Vein endothelial cell (primary cell): ENCODE measurements around the genes PCED1B and ASB8.

GRCh38 chr12:46470069-46470326 is 97.4 kb upstream of the SLC38A2 start:
- CAGE, long polyA plus RNA, result no peak

DNA sequence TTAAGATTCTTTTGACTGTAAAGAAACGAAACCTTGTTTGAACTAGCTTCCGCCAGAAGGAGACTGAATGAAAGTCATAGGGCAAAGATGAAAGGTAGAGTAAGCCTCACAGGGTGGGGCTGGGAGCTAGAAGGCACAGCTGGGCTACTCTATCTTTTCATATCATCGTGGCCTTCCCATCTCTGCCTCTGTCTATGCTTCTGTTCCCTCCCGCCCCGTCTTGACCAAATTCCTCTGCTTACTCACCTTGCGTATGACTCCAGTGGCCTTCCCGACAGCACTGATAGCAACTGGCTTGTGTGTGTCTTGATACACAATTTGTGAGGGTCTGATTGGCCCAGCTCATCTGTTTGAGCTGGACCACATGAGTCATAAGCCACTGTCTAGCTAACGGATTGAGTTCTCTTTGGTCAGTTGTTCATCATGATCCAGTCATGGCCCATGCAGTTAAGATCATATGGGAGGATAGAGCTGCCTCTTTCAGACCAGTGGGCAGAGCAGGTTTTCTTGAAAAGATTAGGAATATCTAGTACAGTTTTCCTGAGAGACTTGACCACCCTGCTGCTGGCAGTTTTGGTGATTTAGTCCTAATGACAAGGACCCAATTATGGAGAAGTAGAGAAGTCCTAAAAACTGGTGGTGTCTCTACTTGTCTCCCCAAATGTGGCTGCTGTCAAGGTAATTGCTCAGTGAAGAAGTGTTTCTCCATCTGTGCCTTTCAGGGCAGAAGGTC is 151.6 kb upstream of the SLC38A2 start:
- CAGE, long polyA plus RNA, result no peak

- CAGE, long polyA plus RNA, result no peak
Measured at GRCh38 chr12:46563005-46563204, 190.3 kb upstream of the SLC38A2 start.

DNA sequence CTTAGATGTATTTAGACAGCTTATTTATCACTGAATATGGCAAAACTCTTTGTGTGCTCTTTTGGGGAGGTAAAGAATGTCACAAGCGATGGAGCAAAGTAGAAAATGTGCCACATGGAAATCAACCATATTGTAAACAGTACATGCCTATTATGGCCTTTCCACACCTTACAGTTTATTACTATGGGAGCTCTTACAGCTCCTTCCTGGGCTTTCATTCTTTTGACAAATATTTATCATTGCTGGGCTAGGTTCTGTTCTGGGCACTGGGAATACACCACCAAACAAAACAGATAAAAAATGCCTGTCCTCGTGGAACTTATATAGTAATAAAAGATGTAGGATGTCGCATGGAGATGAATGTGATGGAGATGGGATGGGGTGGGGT is 11.4 kb upstream of the PCED1B start:
- CAGE, long polyA plus RNA, result no peak

- CAGE, long polyA plus RNA, result no peak
Measured at GRCh38 chr12:47079204-47080008, at the start of gene PCED1B. PCED1B (plus strand) TSS chr12:47079621.

DNA sequence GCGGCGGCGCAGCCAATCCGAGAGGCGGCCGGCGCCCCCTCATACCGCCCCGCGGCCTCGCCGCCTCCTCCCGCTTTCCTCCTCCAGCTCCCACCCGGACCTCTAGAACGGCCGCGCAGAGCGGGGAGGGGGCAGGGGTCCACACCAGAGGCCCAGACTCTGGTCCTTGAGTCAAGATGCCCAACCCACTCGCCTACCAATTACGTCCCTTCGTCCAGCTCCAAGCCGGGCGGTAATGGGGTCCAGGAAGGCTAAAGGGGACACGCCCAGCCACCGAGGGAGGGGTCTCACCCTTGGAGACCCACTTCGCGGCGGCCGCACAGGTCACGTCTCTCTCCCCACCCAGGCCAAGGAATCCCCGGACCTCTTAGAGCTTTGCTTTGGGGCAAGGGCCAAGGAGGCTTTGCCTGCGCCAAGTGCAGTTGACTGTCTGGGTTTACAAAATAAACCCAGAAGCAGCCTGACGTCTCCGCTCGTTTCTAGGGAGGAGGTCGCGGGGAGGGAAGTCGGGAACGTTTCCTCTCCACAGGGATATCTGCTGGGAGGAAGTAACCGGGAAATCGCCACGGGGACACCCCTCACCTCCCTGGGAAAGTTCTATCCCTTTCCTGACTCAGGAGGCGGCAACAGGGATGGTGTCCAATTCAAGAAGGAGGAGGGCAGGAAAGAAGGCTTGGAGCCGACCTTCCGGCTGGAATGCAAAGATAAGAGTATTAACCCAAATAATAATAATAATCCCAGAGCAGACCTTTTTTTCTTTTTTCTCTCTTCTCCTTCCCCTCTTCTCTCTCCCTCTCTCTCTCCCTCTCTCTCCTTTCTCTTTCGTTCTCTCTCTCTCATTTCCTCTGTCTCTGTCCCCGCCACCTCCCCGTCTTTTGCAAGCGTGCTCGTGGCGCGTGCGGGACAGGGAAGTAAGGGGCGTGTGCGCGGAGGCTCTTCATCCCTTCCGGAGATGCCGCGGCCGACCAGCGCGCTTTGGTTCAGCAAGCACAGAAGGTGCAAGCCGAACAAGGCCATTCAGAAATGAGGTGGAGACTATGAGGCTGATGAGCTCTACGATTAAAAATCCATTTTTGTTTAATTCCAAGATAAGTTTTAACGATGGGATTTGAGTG is 607 bp upstream of the AMIGO2 start:
- CAGE, long polyA plus RNA, result no peak

DNA sequence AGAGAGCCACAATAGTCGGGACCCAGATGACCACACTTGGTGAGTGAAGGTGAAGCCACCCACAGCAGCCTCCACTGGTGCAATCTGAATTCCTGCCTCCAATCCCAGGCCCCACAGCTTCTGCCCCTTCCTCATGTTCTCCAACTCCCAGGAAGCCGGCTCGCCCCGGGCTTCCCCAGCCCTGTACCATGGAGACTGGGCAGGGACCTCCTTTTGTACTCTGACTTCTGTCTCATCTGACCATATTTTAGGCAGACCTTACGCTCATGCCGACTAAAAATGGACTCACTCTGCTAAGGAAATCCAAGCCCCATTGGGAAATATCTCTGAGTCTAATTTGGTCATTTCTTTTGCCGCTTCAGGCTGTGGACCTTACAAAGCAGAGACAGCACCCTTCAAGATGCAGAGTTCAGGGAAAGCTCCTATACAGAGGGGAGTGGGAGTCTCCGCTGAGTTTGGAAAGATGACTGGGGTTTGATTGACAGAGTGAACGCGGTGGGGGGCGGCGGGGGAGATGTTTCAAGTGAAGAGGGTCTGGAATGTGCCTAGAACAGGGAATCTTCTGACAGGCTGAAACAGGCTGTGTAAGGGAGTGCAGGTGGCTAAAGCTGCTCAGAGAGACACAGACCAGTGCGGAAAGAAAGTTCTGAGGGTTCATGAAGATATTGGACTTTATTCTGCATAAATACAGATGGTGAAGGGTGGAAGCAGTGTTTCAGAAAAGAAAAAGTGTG is 25.2 kb upstream of the AMIGO2 start:
- CAGE, long polyA plus RNA, result no peak

- CAGE, long polyA plus RNA, result no peak
Measured at GRCh38 chr12:47267763-47268141, 188.0 kb upstream of the AMIGO2 start.

GRCh38 chr12:47378871-47379188 is 299.1 kb upstream of the AMIGO2 start:
- CAGE, long polyA plus RNA, result no peak

GRCh38 chr12:47715311-47716092 is 9.7 kb upstream of the RPAP3 start:
- CAGE, long polyA plus RNA, result no peak

DNA sequence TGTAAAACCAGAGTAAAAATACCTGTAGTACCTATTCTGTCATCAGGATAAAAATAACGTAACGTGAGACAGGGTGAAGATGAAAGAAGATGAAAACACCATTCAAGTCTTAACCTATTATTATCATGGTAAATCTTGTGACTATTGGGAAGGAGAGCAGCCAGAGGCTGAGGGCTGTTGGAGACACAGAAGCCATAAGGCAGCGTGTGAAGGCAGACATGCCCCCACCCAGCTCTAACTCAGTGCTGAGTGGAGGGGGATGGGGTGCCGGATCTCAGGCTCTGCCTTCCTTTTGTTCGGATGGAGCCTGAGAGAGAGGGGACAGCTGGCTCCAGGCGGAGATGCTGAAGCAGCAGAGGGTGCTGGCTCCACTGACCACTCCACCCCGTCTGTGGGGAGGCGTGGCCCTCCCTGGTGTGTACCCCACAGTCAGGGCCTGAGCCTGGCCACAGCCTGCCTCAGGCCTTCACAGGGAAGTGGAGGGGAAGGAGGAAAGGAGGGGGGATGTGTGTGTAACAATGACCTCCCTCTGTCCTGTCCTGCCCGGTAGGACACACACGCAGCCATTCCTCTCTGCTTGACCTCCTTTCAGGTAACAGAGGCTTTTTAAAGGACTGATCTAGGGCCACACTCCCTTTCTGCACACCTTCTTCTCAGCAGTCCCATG is 9.4 kb upstream of the ENDOU start:
- CAGE, long polyA plus RNA, result no peak

- CAGE, long polyA plus RNA, result no peak
Measured at GRCh38 chr12:47739667-47740350, 14.5 kb upstream of the ENDOU start.

DNA sequence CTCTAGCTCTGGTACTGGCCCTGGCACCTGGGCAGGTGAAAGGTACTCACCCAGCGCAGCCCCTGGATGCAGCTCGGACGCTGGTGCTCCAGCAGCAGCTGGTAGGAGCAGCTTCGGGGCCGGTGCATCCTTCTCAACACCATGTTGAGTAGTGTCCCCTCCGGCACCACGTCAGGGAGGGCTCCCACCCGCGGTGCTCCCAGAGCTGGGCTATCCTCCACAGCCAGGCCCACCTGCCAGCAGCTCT is 941 bp downstream of the RAPGEF3 start:
- CAGE, long polyA plus RNA, result no peak

DNA sequence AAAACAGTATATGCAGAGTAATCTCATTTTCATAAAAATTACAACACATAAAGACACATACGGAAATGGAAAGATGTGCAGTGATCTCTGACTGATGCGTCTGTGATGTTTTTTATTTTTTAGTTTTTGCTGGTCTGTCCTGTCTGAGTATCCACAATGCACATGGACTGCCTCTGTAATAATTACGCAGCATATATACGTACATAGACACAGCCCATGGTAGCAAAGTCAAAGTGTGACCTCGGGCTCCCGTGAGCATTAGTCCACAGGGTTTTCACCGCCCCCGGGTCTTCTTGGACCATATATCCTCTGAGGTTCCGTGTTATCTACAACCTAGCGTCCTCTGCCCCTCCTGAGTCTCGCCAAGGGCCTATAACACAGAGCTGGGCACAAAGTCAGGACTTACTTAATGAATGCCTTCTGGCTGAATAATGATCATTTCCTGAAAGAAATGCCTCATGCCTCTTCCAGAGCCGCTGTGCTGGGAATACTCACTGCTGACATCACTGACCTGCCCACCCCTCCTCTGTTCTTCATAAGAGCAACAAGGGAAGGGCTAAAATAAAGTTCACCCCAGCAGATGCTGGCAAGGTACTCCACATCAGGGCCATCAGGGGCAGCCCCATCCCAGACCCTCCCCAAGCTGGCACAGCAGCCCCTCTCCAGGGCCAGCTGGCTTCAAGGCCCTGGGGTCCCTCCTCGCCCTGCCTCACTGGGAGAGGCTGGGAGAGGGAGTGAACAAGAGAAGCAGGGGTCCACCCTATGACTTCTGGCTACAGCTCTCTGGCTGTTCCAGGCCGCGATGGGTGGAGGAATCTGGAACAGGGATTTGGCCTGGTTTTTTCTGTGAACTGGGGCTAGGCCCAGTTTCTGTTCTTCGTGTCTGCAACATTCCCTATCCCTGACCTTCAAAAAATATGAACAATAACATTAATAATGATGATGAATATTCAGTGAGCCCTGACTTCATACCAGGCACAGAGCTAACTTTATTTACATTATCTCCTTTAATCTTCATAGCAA is 7.9 kb downstream of the HDAC7 start:
- CAGE, long polyA plus RNA, result no peak

DNA sequence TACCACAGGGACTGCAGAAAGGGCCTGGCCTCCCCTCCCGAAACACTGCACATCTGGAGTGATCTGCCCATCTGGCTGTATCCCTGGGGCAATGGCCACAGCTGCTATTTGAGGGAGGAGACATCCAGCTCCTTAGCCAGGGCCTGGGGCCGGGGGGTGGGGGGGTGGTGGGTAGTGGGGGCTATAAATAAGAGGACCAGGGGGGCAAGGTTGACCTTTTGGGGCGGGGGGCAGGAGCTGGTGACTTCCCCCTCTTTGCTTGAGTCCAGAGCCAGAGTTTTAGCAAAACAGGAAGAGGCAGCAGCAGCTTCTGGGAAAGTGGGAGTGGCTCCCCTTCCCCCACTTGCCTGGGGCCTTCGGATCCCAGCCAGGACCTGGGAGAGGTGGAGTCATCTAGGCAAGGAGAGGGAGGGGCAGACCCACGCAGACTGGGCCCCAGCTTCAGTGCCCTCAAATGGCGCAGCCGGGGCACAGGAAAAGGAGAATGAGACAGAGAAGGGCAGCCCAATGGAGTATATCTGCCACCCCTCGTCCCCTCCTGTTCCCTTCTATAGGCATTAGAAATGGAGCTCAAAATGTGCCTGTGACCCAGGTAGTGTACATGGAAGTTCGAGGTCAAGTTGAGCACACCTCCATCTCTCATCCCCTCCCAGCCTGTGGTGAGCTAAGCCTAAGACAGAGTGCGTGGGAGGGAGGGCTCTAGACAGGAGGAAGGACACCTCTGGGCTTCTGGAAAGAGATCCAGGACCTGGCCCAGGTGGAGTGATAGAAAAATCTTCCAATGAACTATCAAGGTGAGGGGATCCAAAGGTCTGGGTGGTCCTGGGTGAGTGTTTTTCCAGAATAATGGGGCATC is 9.3 kb upstream of the HDAC7 start:
- CAGE, long polyA plus RNA, result no peak

DNA sequence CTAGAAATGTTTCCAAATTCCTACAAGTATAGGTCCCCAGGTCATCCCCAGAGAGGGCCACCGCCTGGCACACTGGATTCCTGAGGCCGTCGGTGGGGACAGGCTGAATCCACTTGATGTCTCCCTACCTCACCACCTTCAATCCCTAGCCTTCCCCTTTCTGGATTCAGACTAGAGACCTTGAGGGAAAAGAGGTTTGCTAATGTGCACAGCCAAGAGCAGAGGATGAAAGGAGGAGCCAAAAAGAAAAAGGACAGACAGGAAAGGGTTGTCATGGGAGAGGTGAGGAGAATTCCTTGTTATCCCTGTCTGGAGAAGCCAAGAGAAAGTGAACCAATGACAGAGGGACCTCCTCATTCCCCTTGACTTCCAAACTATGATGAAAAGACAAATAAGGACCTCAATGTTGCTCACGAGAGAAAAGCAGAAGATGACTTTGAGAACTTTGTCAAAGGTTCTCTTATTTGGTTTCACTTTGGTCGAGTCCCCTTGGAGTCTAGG is 33.6 kb upstream of the COL2A1 start:
- CAGE, long polyA plus RNA, result no peak

DNA sequence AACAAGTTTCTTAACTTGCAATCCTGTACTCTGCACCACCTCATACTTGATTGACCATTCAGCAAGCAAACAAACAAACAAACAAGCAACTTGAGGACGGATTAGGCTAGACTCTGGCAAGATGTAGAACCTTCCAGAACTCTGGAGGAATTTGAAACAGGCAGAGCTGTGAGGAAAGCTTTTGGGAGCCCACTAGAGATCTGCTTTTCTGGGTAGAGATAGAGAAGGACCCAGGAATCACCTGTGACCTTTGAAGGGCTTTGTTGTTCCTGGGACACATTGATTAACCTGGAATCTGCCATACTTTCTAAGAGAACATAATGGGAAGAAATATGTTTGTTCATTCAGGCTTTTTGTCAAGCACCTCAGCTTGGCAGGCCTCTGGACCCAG is 757 bp upstream of the SENP1 start:
- CAGE, long polyA plus RNA, result no peak

- CAGE, long polyA plus RNA, result no peak
Measured at GRCh38 chr12:48156653-48157957, at the start of gene ASB8. ASB8 (minus strand) TSS chr12:48157515.

GRCh38 chr12:48188383-48188797 is 4.9 kb downstream of the CCDC184 start:
- CAGE, long polyA plus RNA, result no peak

DNA sequence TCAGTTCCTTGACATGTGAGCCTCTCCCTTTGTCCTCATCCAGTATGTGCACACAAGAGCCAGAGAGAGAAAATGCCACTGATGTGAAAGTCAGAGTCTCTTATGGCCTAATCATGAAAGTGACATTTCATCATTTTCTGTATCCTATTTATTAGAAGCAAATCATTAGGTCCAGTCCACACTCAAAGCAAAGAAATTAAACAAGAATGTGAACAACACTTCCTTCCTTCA is 45.9 kb upstream of the H1-7 start:
- CAGE, long polyA plus RNA, result no peak